H7 (cell line): ENCODE results near the genes APOH, HELZ and BPTF.

GRCh38 chr17:65558748-65559737, 2.4 kb downstream of the AXIN2 start:
- RAMPAGE, long total RNA, result no peak

DNA sequence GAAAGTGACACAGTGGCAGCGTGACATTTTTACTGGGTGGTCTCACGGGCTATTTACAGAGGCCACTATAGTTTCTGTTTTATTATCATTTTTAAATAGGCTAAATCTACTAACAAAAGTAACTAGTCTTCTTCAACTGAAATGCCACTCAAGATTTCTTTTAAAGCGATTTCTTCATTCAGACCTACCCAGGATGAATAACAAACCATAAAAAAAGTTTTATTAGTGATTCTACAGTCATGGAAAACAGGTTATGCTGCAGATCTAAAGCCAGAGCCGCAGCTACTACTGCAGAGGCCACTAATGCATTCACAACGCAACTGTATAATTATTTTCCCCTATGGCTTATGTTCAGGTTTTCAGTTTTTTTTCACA, 136.2 kb upstream of the AXIN2 start:
- RAMPAGE, long total RNA, result no peak

DNA sequence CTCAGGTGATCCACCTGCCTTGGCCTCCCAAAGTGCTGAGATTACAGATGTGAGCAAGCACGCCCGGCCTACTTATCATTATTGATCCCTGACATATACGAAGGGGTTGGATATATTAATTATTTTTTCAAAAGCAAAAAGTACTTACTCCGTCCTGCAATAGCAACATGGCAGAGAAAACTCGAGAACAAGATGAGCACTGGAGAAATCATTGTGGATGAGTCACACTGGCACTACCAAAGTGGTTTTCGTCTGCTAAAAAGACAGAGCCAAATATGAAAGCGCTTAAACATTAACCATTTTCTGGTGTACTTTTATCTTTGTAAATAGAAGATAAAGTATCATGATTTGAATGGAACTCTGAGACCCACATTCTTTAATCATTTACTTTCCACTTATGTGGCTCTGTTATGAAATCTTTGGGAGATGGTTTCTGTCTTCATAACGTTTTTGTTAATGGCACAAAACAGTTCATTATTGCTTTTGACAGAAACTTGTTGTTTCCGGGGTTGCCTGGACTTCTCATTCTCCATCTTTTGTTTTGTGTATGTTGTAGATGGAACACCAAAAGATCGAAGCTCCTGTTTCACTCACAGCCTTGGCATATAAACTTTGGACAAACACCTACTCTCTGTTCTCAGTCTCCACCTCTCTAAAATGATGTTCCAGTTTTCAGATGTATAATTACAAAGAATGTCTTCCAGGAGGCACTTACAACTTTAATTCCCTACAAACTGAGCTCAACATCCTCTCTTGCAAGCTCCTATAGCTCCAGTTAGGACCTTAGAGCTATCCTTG, at the start of gene APOH:
Gene APOH, minus strand, starts transcription at position 248 of the 798 bp plus-strand sequence.
- RAMPAGE, long total RNA, result no peak

- RAMPAGE, long total RNA, result no peak
Observed at GRCh38 chr17:66304160-66304832, 1.9 kb downstream of the PRKCA start.

- RAMPAGE, long total RNA, result no peak
Observed at GRCh38 chr17:66348606-66349111, 46.2 kb downstream of the PRKCA start.

DNA sequence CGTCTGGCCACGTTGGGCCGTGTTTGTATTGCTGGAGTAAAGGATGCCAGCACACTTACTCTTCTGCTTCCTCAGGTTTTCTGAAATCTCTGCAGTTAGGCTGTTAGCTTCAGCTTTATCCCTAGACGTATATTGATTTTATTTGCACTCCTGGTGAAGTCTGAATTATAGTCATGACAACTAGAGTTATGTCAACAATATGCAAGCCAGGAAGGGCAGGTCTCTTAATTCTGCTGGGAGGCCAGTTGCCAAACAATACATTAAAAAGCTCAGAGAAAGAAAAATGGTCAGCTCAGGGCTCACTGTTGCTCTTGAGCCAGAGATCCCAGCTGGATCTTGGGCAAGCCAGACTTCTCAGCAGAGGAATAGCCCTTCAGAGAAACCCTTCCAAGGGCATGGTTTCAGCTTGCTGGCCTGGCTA, 110.2 kb upstream of the CACNG5 start:
- RAMPAGE, long total RNA, result no peak

- RAMPAGE, long total RNA, result no peak
Observed at GRCh38 chr17:67043287-67043800, 1.0 kb upstream of the CACNG1 start.

DNA sequence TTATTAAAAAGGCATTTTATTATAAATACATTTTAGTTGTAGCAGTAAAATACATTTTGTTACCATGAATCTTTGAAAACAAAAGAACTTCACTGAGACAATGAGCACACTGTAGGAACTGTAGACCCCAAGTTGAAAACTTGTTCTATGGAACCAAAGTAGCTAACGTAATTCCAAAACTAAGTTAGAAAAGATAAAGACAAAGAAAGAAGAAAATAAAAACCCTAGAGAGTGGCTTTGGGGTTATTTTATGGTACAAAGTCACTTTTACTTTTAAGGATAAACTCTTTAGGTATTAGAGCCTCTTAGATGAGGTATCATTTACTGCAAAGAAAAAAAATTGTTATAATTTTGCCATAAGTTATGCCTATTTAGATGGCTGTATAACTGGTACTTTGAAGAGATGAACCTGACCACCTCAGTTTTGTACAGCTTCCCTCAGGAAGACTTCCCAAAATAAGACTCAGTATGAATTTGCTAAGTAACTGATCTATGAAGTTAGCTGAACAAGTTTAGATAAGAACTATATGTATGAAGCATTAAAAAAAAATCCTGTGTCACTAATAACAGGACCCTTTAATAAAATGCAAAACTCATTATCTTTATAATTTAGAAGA, 26.2 kb downstream of the CACNG1 start:
- RAMPAGE, long total RNA, result no peak

DNA sequence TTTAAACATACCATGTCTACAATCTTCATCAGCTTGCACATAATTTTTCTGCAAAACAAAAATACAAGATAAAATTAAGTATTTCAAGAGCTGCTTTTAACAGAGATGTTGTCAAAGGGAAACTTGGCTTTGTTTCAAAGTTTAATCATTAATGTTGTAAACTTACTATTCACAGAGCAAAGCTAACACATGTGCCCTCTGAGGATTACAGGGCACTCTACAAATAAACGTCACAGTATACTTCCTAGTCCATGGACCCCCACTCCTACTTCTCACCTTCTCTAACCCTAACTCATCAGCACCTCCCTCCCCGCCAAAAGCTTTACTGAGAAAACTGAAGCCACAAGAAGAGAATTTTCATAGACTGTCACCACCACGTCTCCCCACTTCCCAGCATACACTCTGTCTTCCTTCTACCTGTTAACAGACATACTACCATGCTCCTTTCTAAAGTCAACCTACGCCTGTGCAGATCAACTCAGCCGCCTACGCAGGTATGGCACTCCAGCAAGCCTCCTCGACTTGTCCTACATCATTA, 29.0 kb downstream of the HELZ start:
- RAMPAGE, long total RNA, result no peak

DNA sequence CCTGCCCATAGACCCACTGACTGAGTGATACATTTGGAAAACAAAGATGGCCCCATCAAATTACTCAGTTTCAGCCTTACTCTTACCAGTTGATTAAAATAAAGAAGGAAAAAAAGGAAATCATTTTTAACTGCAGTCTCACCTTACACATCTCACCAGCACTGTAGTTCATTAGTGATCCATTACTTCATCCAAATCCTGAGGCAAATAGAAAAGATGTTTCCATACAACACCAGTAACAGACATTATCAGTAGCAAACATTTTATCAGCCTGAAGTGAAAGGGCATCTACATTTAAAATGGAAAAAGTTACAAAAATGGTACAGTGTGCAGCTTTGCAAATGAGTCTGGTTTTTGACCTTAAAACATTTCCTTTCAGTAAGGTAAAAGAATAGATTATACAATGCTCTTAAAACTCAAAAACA, 1.3 kb downstream of the HELZ start:
- RAMPAGE, long total RNA, result no peak

DNA sequence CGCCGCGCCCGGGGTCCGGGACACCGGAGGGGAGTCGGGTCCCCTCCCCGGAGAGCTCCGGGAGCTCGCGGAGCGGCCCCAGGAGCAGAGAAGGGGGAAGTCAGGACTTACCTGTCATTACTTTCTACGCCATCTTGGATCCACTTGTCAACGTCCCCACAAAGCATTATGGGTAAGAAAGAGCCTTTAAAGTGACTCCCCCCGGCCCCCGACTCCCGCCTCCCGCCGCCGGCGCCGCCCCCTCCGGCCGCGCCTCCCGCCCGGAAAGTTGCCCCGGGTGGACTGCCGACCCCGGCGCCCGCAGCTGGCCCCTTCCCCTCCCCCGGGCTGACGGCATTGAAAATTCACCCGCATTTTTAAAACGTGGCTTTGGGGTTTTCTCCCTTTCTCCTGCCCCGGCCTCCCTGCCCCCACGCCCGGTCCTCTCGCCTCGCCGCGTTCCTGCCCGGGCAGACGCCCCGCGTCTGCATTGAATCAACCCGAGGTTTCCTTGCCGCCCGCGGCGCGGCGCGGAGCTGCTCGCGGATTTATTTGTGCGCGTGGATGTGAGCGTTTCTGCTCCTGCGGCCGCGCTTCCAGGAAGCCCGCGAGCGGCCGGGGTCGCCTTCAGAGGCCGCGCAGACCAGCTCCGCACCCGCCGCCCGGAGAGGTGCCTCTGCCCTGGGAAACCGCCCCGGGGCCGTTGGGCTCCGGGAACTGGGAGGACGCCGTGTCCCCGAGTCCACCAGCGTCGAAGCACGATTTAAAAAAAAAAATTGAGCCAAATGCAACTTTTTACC, at the start of gene HELZ:
Gene HELZ, minus strand, starts transcription at position 160 of the 779 bp plus-strand sequence.
- RAMPAGE, long total RNA, result start-site peak on the minus strand centred at position 159 of the sequence, 14 bp wide, 96 reads

DNA sequence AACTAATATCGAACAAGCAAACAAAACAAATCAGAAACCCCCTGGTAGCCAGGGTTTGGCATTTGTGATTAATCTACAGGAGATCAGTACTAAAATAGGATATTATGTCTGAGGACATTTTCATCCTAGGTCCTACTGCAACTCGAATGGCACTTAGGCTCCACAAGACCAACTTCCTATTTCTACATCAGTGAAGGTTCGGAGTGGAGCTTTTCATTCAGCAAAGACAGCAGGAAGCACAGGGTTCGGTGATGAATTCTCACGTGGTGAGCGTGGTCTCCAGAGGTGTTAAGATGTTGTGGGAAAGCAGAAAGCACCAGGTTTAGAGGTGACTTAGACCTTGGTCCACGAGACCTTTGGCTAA, 13.8 kb upstream of the HELZ start:
- RAMPAGE, long total RNA, result no peak

- RAMPAGE, long total RNA, result no peak
Observed at GRCh38 chr17:67359327-67360285, 6.8 kb downstream of the PSMD12 start.

GRCh38 chr17:67440858-67441931, 64.1 kb downstream of the PITPNC1 start:
- RAMPAGE, long total RNA, result no peak

DNA sequence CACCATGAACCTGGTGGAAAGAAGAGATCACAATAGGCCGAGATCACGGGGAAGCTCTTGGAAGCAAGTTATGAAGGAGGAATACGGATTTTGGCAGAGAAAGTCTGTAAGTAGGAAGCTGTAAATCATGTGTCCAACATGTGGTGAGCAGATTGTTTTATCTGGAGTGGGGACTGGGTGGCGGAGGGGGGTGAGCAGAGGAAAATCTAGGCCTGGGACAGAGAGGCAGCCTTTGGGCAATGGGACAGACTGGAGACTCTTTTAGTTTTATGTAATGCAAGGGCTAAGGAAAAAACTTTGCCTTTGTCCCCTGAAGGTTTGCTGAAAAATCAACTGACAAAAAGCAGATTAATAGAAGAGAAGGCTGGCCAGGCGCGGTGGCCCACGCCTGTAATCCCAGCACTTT, 67.2 kb downstream of the PITPNC1 start:
- RAMPAGE, long total RNA, result no peak

- RAMPAGE, long total RNA, result no peak
Observed at GRCh38 chr17:67449780-67450492, 72.9 kb downstream of the PITPNC1 start.

DNA sequence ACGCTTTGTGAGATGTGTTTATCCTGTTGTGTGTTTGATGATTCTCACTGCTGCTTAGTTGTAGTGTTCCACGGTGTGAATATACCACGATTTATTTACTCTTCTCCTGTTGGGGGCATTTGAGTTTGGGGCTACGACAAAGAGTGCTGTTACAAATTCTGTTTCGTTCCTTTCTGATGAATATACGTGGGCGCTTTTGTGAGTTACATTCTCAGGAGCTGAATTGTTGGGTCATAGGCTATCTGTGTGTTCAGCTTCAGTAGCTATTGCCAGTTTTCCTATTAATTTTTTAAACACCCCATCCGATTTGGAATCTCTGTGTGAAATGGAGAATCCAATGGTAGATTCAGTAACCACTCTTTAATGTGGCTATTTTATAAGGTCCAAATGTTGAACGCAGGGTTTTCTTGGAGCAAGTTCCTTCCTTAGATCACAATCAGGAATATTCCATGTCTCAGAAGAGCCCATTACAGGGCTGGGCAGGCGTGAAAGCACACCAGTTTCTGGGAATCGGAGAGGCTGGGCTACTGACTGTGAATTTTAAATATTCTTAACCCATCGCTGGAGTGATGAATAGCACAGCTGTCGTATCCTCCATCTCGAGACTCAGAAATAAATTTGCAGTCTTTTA, 115.8 kb downstream of the PITPNC1 start:
- RAMPAGE, long total RNA, result no peak

DNA sequence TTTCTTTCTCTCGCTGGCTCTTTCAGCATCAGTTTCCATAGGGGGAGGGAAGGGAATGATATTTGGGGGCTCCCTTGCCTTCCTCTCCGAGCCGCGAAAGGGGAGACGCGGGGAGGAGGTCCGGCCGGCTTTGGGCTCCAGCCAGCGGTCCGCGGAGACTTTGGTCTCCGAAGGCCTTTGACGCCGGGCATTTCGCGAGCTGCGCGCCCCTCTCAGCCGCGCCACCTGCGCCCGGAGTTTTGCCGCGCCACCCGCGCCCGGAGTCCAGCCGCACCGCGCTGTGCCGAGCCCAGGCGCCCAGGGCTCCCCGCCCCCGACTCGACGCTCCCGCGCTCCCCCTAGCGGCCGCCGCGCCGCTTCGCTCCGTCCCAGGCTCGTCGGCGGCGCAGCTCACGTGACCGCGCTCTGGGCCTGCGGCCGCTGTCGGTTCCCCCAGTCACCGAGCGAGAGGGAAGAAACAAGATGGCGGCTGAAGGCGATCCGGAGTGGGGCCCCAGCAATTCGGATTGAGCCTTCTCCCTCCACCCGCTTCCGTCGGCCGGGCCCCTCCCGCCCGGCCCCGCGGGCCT, at the start of gene BPTF:
Gene BPTF, plus strand, starts transcription at position 435 of the 569 bp plus-strand sequence.
- RAMPAGE, long total RNA, result no peak

DNA sequence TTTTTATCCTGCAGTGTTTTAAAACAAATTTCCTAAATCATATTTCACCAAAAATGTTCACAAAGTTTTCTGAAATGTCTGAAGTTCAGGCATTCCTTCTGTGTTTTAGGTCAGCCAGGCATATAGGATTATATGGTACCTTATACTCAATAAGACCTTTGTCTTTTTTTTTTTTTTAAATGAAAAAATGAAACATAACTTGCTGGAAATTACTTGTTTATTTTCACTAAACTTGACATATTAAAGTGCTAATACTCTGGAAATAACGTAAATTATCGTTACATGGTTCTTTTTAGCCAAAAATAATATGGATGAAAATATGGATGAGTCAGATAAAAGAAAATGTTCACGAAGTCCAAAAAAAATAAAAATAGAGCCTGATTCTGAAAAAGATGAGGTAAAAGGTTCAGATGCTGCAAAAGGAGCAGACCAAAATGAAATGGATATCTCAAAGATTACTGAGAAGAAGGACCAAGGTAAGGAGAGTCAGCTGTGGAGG, 84.0 kb downstream of the BPTF start:
- RAMPAGE, long total RNA, result no peak

- RAMPAGE, long total RNA, result no peak
Observed at GRCh38 chr17:68019633-68021003, 15.4 kb upstream of the KPNA2 start.